PC-3 (cell line): ENCODE measurements around the gene ATL3.

DNA sequence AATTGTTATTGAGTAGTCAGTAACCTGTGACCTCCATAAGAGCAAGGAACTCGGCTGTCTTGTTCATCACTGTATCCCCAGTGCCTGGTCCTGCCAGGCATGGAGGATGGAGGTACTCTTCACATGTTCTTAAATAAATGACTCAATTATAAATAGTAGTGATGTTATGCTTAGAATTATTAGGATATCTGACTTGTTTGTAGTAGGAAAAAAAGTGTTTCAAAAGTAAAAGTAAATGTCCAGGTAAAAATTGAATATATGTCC, 12.2 kb upstream of the PLAAT2 start:
- RAMPAGE, long total RNA, result no peak

DNA sequence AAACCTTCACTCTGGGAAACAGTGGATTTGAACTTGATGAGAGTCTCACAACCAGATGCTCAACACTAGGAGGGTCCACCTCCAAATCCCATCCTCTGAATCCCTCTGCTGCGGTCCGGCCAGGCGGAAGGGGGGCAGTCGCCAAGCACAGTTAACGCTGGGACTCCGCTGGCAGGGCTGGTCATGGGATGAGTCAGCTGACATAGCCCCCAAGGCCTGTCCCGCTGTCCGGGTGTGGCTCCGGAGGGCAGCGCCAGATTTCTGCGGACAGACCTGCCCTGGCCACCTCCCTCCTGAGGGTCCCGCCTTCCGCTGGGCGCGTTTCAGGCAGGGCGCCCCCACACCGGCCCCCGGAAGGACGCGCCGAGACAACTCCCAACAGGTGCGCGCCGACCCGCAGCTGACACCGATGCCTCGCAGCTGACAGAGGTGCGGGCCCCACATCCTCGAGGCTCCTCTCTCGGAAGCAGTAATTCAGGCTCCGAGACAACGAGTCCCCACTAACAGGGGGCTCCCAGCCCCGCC, 721 bp downstream of the PLAAT3 start:
- RAMPAGE, long total RNA, result no peak

GRCh38 chr11:63671298-63672050, at the start of gene ATL3:
ATL3 (minus strand) TSS chr11:63671376.
- RAMPAGE, long total RNA, result no peak

DNA sequence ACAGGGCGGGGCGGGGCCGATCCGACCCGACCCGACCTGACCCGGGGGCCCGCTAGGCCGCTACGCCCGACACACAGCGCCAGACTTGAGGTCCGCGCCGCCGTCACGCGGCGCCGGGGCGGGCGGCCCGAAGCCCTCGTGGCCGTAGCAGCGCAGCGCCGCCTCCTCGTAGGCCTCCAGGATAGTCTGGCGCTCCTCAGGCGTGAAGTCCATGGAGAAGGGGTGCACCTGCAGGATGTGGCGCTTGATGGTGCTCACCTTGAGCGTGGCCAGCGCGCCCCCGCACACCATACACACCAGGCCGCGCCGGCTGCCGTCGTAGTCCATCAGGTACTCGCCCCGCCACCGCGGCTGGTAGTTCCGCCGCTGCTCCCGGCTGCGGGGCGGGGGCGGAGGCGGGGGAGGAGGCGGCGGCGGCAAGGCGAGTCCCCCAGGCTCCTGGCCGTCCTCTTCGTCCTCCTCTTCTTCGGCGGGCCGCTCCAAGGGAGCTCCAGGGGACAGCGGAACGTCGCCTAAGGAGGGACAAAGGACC, 5.2 kb downstream of the ZFTA start:
- RAMPAGE, long total RNA, result no peak

DNA sequence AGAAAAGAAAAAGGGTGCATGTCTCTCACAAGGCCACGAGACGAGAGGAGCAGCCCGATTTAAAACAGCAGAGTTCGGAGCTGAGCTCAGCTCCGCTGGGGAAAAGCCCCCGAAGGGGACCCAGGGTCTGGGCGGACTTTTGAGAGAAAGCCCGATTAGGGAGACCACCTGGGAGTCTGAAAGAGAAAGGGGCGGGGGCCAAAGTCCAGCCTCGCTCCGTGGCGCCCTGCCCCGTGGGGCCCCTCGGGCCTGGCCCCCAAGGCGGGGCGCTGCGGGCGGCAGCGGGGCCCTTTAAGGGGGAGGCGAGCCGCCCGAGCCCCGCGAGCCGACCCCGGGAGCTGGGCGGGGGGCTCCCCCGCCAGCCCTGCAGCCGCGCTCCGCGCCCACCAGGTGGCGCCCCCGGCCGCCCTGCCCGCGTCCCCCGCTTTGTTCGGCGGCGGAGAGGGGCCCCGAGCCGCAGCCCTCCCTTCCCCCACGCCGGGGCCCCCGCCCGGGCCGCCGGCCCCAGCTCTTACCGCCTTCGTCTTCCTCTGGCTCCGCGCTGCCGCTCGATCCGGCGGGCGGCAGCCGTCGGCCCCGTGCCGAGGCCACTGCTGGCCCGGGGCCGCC, 502 bp downstream of the ZFTA start:
- RAMPAGE, long total RNA, result no peak

- RAMPAGE, long total RNA, result no peak
These were observed 8.3 kb downstream of the SPINDOC start for GRCh38 chr11:63821579-63821927.

GRCh38 chr11:63841409-63842035, 2.6 kb downstream of the MARK2 start:
- RAMPAGE, long total RNA, result no peak

DNA sequence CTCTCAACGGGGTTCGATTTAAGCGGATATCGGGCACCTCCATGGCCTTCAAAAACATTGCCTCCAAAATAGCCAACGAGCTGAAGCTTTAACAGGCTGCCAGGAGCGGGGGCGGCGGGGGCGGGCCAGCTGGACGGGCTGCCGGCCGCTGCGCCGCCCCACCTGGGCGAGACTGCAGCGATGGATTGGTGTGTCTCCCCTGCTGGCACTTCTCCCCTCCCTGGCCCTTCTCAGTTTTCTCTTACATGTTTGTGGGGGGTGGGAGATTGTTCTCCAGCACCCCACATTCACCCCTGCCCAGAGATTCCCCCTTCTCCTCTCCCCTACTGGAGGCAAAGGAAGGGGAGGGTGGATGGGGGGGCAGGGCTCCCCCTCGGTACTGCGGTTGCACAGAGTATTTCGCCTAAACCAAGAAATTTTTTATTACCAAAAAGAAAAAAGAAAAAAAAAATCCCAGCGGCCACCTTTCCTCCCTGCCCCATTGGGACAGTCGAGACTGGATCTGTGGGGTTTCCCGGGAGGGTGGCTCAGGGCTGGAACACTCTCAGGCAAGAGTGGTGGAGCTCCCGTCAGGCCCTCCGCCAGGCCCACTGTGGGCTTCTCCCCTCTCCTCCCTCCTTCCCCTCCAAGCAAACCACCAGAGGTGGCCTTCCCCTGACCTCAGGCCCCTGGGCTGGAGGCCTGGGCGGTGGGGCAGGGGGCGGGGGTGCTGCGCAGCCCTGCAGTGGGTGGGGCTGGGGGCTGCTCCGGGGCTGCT, 7.6 kb downstream of the RCOR2 start:
- RAMPAGE, long total RNA, result no peak

DNA sequence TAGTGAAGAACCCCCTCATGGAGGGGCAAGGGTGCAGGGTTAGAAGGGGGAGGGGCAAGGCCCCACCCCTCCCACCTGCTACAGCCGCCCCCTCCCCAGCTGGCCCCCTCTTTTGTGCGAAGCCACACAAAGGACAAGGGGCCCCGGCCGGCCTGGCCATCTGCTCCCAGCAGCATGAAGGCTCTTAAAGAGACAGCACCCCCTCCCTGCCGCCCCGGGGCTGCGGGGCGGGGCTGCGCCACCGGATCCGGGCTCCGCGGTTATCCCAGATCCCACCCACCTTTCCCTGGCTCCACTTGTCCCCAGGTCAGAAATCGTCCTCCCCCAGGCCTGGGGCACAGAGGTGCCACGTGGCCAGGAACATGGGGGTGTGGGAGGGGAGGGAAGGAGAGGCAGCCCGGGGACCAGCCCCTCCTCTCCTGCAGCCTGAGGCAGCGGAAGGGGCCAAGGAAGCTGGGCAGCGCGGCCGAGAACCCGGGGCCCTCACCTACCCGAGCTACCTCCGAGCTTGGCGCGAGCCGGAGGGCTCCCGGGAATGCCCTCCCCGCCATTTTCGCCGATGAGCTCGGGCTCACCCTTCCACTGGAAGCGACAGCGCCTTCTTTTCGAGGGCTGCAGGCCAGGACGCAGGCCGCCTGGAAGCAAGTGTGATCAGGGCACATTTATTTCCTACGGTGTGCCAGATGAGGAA, 2.4 kb upstream of the RCOR2 start:
- RAMPAGE, long total RNA, result no peak

DNA sequence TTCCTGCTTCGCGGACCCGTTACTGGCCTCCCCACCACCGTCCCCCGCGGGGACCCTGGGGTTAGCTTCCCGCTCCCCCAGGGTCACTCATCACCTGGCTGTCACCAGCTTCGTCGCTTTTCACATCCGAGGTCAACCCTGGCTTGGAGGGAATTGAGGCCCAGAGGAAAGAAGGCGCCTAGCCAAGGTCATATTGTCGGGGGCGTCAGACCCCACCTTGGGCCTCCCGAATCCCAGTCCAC, 467 bp downstream of the NAA40 start:
- RAMPAGE, long total RNA, result no peak

DNA sequence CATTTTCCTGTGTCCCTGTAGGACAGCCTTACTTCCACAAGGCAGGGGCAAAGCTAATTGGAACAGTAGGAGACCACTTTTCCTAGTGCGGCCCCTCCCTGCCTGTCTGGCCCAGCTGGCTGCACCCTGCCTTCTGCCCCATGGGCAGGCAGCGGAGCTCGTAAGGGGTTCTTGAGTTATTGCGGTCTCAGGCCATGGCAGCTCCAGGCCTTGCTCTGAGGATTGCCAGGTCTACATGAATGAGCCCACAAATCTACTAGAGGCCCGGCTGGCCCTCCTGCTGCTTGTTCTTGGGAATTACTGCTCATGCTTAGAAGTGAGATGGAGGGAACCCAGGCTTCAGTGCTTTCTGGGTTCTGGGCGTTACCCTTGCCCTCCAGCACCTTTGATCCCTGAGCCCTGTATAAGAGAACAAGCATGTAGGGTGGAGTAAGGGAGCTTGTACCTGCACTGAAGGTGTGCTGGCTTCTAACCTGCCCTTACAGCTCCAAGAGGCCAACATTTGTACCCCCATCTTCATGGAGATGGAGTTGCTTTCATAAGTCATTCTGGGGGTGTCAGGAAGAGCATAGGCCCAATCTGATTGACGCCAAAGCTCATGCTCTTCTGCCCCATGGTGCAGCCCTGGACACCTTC, 4.0 kb downstream of the NAA40 start:
- RAMPAGE, long total RNA, result no peak

GRCh38 chr11:63951931-63952781, 13.4 kb downstream of the NAA40 start:
- RAMPAGE, long total RNA, result no peak

DNA sequence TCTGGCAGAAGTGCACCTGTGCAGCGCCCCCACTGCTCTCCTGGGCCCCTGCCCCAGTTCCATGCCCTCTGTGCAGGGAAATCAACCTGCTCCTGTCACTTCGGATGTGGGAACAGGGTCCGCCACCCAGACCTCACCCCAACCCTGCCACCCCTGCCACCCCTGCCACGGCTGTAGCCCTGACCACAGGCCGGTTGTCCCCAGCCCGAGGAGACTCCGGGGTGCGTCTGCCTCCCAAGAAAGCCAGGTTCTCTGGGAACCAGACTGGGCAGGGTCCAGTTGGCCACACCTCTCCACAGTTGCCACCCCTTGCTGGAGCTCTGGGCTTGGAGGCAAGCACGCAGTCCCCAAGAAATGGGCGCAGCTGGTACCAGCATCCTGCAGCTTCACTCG, 51.5 kb downstream of the FLRT1 start:
- RAMPAGE, long total RNA, result no peak

- RAMPAGE, long total RNA, result no peak
These were observed 922 bp upstream of the FERMT3 start for GRCh38 chr11:64205536-64206061.

DNA sequence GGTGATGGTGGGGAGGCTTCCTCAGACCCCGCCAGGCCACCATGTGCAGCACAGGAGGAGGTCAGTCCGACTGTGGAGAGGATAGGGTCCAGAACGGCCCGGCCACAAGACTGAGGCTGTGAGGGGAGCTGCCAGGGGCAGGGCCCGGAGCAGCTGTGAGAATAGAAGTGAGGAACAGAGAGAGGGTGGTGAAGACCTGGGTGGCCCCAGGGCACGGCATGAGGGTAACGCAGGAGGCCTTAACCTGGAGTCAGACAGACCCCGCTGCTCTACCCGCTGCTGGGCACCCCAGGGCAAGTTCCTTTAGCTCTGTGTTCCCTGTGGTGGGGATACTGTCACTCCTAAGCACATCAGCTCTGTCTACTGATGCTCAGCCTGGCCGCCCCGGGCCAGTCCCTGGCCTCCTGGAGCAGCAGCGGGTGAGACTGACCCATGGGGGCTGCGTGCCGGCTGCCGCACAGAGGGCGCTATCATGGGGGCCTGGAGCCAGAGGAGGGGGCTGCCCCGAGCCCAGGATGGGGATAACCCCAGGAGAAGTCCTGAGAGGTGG, 1.7 kb downstream of the FERMT3 start:
- RAMPAGE, long total RNA, result no peak

GRCh38 chr11:64238799-64239439, 2.0 kb upstream of the ENSG00000286264 start:
- RAMPAGE, long total RNA, result no peak

GRCh38 chr11:64248251-64249107, 1.7 kb upstream of the PPP1R14B start:
- RAMPAGE, long total RNA, result no peak

- RAMPAGE, long total RNA, result no peak
These were observed 4.0 kb downstream of the PLCB3 start for GRCh38 chr11:64255150-64255925.

DNA sequence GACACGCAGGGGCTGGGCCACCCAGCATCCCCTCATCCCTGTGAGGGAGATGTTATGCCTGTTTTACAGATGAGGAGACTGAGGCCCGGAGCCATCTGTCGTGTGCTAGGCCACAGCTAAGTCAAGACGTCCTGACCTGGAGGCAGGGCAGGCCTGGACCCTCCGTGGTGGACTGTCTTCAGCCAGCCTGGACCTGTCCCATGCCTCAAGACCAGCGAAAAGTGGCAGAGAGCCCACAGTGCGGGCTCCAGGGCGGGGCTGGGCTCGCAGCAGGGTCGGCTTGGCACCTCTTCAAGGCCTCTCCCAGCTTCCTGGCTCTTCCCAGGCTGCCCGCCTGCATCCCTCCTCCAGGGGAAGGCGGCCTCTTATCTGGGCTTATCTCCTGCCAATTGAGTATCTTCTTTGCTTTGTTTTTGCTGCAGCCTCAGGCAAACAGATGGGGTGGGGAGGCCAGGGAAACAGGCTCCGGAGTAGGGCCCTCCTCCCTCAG, 16.0 kb downstream of the BAD start:
- RAMPAGE, long total RNA, result no peak

- RAMPAGE, long total RNA, result no peak
These were observed 1.2 kb upstream of the ESRRA start for GRCh38 chr11:64303945-64304666.